Colonic mucosa (tissue), 1 donor: ENCODE results near the gene FAM131C.

GRCh38 chr1:14522285-14522751 lies 76.2 kb upstream of the KAZN start:
- PRO-cap, result no peak

- PRO-cap, result no peak
Measured at GRCh38 chr1:14598024-14598567, 389 bp upstream of the KAZN start.

DNA sequence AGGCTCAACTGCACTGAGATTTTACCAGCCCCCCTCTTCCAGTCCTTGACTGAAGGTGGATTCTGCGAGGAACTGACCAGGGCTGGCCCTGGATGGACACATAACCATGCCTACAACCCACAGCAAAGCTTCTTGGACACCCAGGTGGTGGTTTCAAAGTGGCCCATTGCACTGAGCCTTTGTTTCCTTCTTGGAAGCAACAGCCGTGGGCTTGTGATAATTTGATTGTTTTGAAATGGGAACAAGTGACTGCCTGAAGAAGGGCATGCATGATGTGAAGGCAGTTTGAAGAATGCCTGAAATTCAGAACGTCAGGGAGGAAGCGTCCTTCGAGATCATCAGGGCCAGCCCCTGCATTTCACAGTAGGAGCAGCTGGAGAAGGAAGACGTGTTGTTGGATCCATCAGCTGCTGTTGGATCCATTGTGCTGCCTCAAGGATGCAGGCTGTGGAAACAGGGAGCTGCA lies 74.8 kb downstream of the KAZN start:
- PRO-cap, result no peak

DNA sequence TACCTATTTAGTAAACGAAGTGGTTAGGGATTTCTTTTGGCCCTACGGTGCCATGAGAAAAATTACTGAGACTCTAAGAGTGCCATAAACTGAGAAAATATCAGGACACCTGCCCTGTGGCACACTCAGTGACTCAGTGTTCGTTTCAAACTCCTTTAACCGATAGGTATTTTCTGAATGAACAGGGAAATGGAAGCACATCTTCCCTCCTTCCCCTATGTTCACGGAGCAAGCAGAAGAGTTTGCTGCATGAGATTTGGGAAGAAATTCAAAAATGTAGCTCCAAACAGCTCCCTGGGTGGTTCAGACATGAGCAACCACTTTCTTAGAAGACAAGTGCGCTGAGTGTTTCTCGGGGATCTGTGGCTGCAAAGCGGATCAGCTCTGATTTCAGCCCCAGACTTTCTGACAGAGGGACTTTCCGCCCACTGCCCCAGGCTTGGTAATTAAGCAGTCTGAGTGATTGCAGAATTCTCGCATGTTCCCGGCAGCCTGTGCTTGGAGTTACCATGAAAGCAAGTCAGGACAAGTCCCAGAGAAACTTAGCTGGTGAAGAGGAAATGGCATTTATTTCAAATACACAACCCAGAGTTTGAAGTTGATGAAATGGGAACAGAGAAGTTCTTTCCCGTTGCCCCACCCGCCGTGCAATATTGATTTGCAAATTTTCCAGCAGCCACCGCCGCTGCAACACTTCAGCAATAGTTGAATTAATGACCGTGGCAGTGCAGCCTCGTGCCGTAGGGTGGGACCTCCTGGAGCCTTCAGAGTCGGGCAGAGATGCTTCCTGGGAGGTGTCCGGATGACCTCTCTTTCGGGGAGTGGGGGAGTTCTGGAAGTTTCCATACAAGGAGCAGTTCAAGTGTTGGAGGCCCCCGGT lies 134.5 kb downstream of the KAZN start:
- PRO-cap, result no peak

DNA sequence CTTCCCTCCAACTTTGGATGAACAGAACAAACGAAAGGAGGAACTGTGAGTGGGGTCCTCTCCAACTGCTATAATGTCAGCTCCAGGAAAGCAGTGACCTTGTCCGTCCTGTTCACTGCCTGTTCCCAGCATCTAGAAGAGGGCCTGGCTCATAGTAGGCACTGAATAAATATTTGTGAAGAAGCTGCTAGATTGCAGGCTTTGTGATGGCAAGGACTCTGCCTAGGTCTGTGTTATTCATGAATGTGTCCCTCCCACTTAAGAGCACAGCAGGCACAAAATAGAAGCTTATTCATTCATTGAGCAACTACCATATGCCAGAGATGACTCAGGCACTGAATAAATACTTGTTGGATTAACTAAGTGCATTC lies 143.6 kb downstream of the KAZN start:
- PRO-cap, result no peak

DNA sequence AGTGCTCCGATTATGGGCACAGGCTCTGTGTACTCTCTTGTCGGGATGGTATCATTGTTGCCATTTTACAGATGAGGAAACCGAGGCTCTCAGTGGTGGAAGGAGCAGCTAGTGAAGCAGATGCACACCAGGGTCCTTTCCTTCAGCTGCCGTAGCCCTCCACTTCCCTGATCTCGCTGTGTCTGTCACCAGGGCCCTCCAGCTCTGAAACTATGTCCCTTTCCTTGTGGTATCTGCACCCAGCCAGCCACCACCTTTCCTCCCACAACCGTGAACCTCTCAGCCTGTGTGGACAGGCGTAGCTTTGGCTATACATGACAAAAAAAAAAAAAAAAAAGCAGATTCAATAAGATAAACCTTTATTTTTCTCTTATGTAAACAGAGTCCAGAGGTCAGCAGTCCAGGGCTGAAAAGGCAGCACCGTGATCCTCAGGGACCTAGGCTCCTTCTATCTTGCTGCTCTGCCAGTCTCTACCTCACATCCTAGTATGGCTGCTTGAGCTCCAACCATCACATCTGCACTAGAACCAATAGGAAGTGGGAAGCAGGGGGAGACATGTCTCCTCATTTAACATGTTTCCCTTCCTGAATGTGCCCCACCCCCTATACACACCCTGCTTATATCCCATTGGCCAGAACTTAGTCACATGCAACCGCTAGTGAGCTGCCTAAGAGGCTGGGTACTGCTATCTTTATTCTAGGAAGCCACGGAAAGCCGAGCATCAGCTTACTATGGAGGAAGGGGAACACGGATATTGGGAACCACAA lies 44.3 kb downstream of the TMEM51 start:
- PRO-cap, result bidirectional peak, plus-strand start at position 700 of the sequence, minus-strand start at position 579 of the sequence

- PRO-cap, result no peak
Measured at GRCh38 chr1:15218974-15219741, 27.9 kb upstream of the FHAD1 start.

- PRO-cap, result no peak
Measured at GRCh38 chr1:15324310-15324783, 77.3 kb downstream of the FHAD1 start.

DNA sequence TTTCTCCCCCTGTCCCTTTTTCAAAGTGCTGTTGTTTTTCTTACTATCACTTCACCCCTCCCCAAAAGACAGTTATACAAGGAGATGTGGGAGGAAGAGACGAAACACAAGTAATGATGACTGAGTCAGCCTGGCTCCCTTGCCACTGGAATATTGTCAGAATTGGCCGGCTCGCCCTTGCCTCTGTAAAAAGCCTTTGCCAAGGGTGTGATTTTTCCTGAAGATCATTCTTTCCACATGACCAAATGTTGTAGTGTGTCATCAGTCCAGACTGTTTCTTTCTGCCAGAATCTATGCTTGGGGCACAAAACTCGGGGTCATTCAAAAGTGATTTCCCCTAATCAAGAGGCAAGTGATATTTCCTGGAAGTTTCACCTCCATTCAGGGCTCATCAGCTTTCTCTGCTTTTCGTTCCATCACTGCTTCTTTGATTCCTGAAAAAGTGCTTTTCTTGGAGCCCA lies 2.5 kb upstream of the EFHD2 start:
- PRO-cap, result no peak

GRCh38 chr1:15423045-15424029 lies 13.6 kb downstream of the EFHD2 start:
- PRO-cap, result no peak

GRCh38 chr1:15739094-15739593 lies 3.1 kb downstream of the SLC25A34 start:
- PRO-cap, result no peak

DNA sequence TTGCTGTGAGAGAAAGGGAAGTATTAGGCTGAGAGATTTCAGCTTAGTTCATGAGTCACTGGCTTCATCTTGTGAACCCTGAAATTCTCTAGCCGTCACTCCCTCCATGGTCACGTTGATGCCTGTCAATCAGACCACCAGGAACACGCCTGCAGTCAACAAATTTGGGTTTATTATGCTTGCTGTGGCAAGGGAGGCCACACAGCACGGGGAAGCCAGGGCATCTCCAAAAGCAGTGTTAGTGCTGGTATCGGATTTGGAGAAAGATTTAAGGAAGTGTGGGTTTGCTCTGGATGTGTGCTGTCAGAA lies 18.7 kb downstream of the UQCRHL start:
- PRO-cap, result no peak

DNA sequence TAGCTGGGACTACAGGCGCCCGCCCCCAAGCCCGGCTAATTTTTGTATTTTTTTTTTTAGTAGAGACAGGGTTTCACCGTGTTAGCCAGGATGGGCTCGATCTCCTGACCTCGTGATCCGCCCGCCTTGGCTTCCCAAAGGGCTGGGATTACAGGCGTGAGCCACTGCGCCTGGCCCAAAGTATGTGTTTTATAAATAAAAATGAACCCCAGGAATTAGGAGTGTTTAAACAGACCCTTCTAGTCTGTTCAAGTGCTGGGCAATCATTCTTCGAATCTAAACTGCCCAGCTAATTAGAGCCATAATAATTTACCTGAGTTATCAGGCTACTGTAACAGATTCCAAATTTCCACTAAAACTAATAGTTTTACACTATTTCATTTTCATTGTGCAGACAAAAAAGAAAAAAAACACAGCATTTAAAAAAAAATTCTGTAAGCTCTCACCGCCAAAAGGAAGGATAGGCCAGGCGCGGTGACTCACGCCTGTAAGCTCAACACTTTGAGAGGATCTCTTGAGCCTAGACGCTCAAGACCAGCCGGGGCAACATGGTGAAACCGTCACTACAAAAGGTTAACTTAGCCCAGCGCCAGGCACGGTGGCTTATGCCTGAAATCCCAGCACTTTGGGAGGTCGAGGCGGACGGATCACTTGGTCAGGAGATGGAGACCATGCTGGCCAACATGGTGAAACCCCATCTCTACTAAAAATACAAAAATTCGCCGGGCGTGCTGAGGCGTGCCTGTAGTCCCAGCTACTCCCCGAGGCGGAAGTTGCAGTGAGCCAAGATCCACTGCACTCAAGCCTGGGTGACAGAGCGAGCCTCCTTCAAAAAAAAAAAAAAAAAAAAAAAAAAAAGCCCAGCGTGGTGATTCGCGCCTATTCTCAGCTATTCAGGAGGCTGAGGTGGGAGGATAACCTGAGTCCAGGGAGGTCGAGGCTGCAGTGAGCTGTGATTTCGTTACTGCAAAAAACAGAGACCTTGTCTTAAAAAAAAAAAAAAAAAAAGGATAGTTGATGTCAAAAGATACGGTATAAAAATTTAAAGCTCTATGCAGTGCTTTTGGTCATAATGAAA lies 14.4 kb upstream of the SPEN start:
- PRO-cap, result bidirectional peak, plus-strand start at position 523 of the sequence, minus-strand start at position 454 of the sequence; unidirectional peak, minus-strand start at position 775 of the sequence

DNA sequence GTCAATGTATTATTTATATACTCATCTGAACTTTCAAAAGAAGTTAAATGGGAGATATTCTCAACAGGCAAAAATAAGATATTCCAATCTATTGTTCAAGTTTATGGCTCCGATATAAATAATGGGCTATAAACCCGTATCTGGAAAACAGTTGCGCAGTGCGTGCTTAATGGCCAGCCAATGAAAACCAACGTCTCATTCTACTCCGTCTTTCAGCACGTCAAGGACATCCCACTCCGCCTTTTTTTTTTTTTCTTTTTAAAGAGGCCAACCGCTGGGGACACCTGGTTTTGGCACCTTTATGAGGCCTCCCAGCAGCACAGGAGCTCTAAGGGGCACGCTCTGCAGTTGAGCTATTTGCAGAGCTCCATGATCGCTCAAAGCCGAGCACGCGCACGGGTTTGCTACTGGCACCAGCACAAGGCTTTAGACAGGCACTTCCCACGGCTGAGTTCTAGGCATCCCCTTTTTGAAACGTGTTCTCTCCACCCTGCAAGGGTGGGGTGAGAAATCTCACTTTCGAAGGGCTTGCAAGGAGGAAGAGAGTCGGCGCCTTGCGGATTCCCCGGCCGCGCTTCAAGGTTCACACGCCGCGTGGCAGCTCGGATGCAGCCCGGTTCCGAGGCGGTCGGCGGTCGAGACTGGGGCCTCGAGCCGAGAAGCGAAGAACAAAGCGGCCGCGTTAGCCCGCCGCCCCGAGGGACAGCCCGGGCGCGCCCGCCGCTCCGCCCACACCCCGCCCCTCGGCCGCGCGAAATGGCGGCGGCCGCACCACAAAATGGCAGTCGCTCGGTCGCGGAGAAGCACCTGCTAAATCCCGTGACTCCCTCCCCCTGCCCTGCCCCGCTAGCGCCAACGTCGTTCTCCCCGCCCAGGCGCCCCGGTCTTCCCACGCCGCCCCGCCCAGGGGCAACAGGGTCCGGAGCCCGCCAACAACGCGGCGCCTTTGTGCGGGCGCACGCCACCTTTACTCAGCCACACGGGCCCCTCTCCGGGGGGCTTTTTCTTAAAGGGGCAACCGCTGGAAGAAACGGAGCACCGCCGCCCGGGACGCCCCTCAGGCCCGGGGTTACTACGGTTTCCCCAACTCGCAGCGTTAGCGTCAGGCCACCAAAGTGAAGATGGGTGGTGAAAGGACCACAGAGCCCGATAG lies 12.9 kb upstream of the SPEN start:
- PRO-cap, result bidirectional peak, plus-strand start at position 198 of the sequence, minus-strand start at position 103 of the sequence; bidirectional peak, plus-strand start at position 776 of the sequence, minus-strand start at position 643 of the sequence

DNA sequence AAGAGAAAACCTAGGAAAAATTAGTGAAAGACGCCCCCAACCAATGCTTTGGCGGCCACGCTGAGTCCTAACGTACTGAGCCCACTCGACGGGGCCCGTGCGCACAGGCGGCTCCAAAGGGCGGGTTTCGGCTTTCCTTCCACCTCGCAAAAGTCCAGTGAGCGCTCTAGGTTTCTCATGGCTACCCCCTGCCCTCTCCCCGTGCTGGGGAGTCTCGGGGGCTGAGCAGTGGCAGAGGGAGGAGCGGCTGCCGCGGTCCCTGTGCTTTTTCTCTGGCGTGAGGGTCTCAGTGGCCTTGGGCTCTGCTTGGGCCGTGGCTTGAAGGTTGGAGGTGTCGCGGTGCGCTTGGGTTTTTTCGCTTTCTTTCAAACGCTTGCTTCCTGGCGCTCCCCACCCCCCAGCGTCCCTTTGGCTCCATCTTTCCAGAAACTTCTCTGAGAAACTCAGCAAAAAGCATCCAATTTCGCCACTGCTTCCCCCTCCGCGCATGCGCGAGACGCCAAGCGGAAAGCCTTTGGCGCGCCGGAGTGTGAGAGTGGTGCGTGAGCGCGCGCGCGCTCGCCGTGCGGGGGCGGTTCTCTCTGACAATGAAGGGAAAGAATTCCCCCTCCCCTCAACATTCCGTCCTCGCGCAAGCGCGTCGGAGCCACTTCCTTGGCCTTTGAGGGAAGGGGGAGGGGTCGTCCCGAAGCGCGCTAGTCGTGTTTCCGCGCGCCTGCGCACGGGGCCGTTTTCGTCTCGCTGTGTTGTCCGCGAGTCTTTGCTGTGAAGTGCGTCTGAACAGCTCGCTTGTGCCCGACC lies 11.9 kb upstream of the SPEN start:
- PRO-cap, result bidirectional peak, plus-strand start at position 211 of the sequence, minus-strand start at position 190 of the sequence; bidirectional peak, plus-strand start at position 530 of the sequence, minus-strand start at position 489 of the sequence; bidirectional peak, plus-strand start at position 755 of the sequence, minus-strand start at position 589 of the sequence

DNA sequence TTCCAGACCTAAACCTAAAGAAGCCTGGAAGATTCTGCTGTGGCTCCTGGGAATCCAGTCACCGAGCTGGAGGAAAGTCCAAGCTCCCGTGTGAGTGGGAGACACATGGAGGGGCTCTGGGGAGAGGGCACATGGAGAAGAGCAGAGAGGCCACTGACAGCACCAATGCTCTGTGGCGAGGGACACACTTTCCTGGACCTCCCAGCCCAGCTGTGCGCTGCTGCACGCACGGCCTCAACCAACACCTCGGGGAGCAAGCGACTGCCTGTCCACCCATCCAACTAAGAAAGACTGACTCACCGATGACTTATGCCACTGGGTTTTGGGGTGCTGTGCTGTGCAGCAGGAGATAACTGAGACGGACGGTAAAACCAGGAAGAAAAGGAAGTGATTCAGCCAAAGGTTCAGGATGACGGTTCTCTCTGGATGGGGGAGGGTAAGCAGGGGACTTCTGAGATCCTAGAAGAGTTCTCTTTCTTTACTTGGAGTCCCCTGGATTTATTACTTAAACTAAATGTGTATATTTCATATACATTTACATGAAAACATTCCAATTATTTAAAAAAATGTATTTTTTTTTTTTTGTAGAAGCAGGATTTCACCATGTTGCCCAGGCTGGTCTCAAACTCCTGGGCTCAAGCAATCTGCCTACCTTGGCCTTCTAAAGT lies 23.2 kb downstream of the ZBTB17 start:
- PRO-cap, result unidirectional peak, minus-strand start at position 243 of the sequence; unidirectional peak, minus-strand start at position 283 of the sequence

DNA sequence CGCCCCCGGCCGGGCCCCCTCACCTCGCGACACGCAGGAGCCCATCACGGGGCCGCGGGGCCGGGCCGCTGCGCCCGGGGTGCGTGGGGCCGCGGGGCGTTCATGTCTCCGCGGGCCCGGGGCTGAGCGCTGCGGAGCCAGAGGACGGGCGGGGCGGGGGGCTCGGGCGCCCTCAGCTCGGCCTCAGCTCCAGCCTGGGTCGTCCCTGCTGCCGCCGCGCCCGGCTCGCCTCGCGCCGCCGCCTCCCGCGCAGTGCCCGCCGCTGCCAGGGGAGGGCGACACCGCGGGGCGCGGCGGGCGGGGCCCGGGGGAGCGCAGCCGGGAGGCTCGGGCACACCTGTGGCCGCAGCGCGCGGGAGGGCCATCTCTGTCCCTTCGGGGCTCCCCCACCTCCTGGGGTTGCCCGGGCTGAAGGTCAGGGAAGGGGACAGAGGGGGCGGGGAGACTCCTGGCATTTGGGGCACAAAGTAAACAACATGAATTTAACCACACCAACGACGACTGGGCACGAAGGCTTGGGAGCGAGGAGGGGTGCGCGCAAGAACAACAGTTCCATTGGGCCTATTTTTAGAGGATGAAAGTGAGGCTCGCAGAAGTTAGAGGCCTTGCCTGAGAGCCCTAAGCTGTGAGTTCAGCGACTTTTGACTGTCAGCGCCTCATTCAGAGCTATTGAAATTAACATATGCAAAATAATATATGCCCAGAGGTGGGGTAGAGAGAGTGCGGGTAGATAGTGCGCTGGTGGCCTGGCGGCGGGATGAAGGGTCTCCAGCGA lies at the start of gene FAM131C:
Gene FAM131C (minus strand): TSS at position 254 of the 775 bp plus-strand sequence.
- PRO-cap, result no peak

DNA sequence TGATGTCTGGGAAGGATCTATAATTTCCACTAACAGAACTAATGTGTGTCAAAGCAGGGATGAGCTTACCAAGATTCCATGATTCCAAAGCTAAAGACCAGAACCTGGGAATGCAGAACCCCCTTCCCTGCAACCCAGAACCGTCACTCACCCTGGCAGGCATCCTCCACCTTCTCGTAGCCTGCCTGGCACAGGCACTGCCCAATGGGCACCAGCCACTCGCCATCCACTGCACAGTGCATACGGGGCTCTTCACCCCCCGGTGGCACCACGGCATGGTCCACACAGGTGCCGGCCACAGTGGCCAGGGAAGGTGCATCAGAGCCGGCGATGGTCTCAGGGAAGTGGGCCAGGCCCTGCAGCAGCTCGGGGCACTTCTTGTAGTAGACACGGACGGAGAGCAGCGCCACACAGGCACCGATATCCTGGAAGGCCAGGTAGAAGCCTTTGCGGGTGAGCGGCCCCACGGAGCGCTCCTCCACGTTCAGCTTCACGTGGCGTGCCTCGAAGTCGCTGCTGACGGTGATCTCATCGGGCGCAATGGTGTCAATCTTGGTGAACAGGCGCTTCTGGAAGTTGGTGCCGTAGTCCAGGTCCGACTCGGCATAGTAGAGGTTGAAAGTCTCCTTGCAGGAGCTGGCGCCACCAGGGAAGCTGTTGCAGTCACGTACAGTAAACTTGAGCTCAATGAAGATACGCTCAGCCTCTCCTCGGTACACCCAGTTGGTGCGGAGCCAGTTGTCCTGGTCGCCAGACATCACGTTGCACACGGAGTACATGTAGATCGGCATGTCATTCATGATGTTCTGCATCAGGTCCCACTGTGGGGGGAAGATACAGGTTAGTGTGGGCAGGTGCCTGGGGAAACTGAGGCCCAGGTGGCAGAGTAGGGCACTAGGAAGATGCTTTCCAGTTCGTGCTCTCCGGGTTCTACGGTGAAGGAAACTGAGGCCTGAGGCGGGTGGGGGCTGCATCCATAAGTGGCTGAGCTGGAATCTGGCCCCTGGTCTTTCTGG lies 7.3 kb downstream of the EPHA2 start:
- PRO-cap, result no peak

- PRO-cap, result bidirectional peak, plus-strand start at chr1:16157057, minus-strand start at chr1:16156974
Measured at GRCh38 chr1:16156835-16157552, 1.1 kb upstream of the EPHA2 start.

GRCh38 chr1:16175541-16176408 lies 19.9 kb upstream of the EPHA2 start:
- PRO-cap, result no peak